Epithelial cell of proximal tubule (primary cell): ENCODE data around the gene TRNT1.

DNA sequence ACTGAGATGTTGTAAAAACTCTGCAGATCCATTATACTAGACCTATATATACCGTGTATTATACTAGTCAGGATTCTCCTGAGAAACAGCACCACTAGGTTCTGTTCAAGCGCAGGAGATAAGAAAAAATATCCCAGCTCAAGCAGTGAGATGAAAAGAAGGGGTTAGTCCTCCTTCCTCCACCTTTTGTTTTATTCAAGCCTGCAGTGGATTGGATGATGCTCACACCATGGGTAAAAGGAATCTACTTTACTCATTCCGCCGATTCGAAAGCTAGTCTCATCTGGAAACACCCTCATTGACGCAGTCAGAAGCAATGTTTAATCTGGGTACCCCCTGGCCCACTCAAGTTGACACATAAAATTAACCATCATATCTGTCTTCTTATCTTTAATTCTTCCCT is 340.3 kb downstream of the CHL1 start:
- RAMPAGE, long total RNA = no peak
- RRBS = no CpG with 5 or more reads among the region's 6 CpGs

DNA sequence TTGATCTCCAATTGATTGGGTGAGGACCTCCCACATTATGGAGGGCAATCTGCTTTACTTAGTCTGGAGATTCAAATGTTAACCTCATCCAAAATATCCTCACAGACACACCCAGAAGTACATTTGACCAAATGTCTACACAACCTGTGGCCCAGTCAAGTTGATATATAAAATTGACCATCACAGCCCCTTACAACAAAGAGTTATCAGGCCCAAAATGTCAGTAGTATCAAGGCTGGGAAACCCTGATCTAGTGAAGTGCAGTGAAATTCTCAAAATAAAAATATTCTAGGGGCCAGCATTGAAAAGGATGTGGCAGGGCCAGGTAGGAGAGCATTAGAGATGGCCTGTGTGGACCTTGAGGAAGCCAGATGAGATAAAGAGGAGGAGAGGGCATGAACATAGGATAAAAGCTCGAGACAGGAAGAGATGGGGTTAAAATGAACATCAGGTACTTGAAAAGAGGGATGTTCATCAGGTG is 36.2 kb downstream of the CNTN4 start:
- RAMPAGE, long total RNA = no peak
- RRBS = no CpG with 5 or more reads among the region's 1 CpG

- RAMPAGE, long total RNA = start-site peak on the plus strand at chr3:3126936-3126975, 643 and 69 reads in 2 replicates
- RRBS = 1% methylated on average over 49 of the region's 89 CpGs
These were observed at the start of gene TRNT1 for GRCh38 chr3:3126075-3127145. TRNT1 (plus strand) TSS chr3:3126940.

- RAMPAGE, long total RNA = no peak
- RRBS = no CpG with 5 or more reads among the region's 8 CpGs
These were observed 10.5 kb downstream of the TRNT1 start for GRCh38 chr3:3137208-3137751.

DNA sequence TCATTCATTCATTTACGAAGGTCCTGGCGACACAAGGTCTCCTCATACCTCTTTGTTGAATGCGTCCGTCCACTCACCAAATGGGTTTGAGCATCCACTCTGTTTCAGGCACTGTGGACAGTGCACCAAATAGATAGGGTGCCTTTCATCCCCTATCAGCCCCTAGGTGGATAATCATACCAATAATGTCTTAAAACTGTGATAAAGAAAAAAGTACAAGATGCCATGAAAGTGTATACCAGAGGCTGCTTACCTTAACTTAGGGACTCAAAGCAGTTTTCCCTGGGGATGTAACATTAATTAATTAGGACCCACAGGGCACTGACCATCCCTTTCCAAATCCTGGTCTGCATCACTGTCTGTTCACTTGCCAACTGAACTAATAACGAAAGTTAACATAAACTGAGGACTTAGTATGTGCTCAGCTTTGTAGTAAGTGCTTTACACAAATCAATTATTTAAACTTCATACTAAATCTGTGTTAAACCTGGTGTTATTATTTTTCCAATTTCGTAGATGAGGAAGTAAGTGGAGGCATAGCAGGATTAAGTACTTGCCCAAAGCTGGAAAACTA is 37.1 kb upstream of the LRRN1 start:
- RAMPAGE, long total RNA = no peak
- RRBS = no CpG with 5 or more reads among the region's 6 CpGs

GRCh38 chr3:3802014-3802636 is 2.9 kb downstream of the LRRN1 start:
- RAMPAGE, long total RNA = no peak
- RRBS = no CpG with 5 or more reads among the region's 15 CpGs

- RAMPAGE, long total RNA = no peak
- RRBS = no CpG with 5 or more reads among the region's 5 CpGs
These were observed 58.4 kb upstream of the SETMAR start for GRCh38 chr3:4244667-4245272.

DNA sequence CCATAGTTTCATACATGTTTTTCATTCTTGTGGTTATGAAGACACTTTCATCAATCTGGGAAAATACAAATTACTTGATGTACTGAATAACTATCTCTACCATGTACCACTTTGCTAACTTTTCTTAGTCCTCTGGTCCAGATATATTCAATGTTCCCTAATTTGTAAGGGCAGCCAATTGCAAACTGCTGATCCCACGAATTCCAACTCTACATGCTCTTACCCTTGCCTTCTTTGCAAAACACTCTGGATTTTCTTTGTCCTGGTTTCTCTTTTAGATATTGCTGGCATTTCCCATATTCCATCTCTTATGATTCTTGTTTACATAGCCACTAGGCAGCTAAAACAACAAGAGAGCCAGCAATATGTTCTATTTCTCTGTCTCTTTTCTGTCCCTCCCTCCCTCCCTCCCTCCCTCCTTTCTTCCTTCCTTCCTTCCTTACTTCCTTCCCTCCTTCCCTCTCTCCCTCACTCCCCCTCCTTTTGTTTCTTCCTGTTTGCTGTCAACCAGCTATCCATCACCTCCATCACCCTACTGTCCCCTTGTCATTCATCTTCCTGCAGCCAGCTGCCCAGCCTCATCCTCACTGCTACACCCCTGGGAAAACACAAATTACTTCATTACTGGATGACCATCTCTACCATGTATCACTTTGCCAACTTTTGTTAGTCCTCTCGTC is 33.8 kb downstream of the SETMAR start:
- RAMPAGE, long total RNA = no peak
- RRBS = no CpG with 5 or more reads among the region's 2 CpGs

DNA sequence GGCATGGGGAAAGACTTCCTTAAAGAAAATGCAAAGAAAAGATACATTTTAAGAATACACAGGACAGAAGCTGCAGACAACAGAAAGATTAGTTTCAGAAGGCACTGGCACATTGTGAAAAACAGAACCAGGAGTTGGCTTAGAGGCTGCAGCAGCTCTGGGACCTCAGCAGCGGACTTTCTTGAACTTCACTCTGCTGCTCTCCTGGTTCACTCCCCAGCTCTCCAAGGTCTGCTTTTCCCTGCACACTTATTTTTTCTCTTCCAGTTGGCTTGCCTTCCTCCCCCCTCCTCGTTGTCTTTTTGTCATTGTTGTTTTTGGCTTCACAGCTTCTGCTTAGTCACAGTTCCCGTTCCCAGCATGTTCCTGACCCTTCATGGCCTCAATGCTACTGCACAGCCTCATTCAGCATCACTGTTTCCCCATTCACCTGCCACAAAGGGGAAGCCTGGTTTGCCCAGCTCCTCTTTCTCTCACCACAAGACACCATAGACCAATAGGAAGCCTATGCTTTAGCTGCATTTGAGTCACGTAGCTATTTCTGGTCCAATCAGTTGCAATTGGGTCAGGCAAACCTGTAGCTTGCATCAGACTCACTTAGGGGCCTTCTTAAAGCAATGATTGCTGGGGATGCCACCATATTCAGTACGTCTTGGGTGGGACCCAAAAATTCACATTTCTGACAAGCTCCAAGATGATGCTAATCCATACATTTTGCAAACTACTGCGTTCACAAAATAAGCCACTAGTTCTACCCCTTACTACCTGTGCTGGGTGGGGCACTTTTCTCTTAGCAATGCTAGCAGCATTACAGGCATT is 7.7 kb upstream of the SUMF1 start:
- RAMPAGE, long total RNA = no peak
- RRBS = no CpG with 5 or more reads among the region's 6 CpGs

DNA sequence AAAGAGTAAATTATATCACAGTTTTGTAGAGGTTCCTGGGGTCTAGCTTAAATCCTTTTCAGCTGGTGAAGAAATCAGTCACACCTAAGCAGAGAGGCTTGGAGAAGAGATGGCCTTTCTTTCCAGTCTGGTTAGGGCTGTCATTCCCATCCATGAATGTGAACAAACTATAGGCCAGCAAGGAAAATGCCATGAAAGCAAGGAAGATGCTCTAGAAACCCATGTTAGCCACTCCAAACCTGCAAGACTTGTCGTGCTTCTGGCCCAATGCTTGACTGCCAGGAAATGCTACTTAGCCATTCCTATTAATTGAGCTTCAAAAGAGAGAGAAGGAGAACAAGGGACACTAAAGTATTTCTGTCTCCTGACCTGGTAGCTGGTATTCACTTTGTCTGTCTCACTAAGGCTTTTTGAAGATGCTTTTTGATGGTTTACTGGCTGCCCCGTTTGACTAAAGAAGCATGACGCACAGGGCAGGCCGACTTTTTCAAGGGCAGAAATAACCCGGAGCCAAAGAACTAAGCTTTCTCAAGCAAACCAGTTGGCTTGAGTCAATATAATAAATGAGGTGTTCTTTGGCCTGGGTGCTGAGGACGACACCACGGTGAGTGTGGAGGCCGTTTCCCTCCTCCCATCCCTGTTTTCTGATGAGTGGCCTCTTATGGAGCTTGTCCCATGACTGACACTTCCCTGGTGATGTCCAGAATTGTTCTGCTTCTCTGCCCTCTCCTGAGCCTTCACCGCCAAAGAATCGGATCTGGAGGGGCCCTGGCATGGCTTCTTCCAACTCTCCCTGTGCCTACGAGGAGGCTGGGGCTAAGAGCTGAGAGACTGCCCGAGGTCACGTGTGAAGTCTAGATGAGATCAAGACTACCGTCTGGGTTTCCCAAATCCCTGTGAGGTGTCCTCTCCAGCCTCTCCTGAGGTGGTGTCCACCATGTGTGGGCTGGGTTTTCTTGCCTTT is 220.8 kb downstream of the ITPR1 start:
- RAMPAGE, long total RNA = no peak
- RRBS = no CpG with 5 or more reads among the region's 14 CpGs

DNA sequence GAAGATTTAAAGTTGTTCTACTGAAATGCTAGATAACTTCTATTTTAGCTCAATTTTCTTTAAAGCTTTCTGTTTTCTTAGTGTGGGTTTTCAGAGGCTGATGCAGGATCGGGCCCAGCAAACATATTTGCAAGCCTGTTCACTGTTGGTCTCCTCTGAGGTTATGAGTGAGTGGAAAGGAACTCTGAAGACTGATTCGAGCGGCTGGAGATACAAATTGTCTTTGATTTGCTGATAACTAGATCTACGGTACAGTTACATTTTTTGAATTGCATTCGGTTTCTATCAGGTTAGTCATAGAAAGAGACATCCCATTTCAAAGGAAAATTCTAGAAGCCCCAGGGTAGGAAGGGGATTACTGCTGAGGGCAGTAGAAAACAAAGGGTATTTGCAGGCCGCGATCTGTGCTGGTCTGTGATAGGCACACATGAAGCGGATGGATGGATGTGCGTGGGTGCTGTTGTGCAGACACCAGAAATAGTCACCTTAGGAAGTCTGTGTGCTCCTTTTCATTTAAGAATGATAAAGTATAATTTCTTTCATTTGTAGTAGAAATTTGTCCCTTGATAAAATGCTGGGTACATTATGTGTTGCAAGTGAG is 228.4 kb downstream of the ITPR1 start:
- RAMPAGE, long total RNA = no peak
- RRBS = no CpG with 5 or more reads among the region's 9 CpGs

- RAMPAGE, long total RNA = no peak
- RRBS = no CpG with 5 or more reads among the region's 6 CpGs
These were observed 239.8 kb upstream of the BHLHE40 start for GRCh38 chr3:4739306-4740061.

- RAMPAGE, long total RNA = no peak
- RRBS = no CpG with 5 or more reads among the region's 12 CpGs
These were observed 238.5 kb upstream of the BHLHE40 start for GRCh38 chr3:4740747-4741201.

DNA sequence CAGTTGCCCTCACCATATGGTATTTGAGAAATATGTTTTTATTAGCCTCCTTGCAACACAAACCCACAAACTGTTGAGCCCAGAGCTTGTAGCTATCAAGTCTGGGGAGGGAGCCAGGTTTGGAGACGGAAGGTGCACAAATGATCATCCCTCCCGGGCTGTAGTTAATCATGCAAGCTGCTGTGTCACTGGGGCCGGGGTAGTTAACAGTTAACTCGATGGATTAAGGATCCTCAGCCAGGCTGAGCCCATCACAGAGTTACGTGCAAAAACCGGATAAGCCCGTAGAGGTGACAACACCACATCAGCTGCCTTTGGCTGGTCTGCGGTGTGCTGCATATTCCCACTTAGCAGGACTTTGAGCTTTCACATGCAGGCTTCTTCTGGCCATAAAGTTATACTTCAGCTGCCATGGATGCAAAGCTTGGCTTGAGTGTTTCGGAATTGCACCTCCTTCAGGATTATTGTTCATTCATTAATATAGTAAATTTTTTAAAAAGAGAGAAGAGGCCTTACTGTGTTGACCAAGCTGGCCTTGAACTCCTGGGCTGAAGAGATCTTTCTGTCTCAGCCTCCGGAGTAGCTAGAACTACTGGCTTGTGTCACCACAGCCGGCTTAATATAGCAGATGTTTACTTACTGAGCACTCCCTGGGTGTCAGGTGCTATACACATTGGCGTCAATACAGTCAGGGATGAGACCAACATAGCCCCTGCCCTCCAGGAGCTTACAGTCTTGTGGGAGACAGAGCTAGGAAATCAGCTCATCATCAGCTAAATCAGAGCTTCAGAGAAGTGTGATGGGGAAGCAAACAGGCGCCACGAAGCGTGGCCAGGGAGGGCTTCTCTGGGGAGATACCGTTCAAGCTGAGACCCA is 226.8 kb upstream of the BHLHE40 start:
- RAMPAGE, long total RNA = no peak
- RRBS = under 1% methylated on average over 5 of the region's 16 CpGs

GRCh38 chr3:4772151-4772663 is 207.0 kb upstream of the BHLHE40 start:
- RAMPAGE, long total RNA = no peak
- RRBS = no CpG with 5 or more reads among the region's 3 CpGs

DNA sequence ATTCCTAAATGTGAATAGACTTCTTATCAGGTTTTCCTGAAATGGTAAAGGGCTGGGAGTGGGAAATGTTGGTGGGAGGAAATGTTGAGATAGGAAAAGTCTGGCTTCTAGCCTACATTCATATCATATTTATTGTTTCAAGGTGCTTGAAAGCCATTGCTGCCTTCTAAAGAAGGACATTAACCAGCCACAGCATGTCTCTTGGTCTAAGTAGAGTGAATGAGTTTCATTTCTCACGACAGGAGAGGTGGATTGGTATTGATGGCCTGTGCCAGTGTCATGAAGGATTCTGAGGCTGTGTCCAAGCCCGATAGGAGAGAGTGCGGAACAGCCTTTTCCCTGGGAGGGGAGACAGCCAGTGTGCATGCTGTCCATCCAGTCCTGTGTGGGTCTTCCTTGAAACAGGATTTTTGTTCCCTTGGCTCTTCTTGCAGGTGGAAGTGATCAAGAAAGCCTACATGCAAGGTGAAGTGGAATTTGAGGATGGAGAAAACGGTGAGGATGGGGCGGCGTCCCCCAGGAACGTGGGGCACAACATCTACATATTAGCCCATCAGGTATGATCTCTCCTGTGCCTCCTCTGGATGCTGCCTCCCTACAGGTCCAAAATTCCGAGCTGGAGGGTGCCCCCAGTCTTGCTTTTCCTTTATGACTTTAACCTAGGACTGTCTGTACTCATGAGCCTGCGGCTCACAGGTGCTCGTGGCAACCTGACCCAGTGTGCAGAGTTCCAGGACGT is 196.9 kb upstream of the BHLHE40 start:
- RAMPAGE, long total RNA = no peak
- RRBS = no CpG with 5 or more reads among the region's 11 CpGs

GRCh38 chr3:4820915-4821852 is 158.1 kb upstream of the BHLHE40 start:
- RAMPAGE, long total RNA = no peak
- RRBS = no CpG with 5 or more reads among the region's 6 CpGs

DNA sequence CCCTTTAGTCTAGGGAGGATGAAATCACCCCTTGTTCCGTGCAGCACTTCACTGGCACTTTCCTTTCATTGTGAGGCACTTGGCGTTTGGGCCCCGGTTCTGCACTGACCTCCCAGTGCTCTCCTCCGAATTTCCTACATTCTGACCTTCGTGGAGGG is 152.7 kb upstream of the BHLHE40 start:
- RAMPAGE, long total RNA = no peak
- RRBS = no CpG with 5 or more reads among the region's 5 CpGs

- RAMPAGE, long total RNA = no peak
- RRBS = no CpG with 5 or more reads among the region's 5 CpGs
These were observed 151.1 kb upstream of the BHLHE40 start for GRCh38 chr3:4828202-4828545.

- RAMPAGE, long total RNA = no peak
- RRBS = no CpG with 5 or more reads among the region's 7 CpGs
These were observed 112.4 kb upstream of the BHLHE40 start for GRCh38 chr3:4866653-4867471.